ENCODE data around the genes RBBP6 and KDM8.

GRCh38 chr16:23504013-23504458 lies 6.3 kb downstream of the GGA2 start:
- RRBS, result no CpG with 5 or more reads among the region's 7 CpGs

DNA sequence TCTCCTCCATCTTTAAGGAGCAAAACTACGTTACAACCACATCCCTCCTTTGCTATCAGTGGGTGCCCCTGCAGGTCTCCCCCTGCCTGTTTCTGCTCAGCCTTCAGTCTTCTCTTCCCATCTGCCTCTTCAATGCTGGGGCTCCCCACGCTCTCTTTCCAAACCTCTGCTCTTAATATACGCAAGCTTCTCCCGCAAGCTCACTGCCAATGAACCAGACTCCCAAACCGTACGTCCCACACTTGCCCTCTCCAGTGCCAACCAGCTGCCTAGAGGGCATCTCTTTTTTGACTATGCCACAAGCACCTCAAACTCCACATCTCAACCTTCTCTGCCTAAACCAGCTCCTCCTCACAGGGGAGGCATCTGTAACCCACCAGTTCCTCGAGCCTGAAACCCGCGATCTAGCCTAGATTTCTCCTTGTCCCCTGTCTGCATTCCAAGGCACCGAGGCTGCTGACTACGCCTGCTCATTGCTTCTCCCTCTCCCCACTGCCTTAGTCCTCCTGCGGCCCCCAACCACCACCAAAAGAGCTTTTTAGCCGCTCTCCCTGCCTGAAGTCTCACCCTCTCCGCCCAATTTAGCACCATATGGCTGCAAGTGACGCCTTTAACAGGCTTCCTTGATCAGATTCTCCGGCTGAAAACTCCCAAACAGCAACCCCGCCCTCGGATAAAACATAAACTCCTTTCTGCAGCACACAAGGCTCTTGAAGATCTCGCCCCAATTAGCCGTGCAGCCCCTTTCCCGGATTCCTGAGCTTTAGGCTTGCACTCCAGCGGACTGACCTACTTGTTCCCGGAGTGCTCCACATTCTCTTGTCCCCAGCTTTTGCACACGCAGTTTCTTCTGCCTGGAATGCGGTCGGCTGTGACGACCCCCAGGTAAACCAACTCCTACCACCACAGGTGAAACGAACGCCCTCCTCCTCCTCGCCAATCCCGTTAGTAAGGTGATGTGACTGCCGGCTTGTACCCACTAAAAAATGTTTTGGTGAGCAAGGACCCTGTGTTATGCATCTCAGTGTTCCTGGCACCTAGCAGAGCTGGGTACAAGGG lies 1.5 kb downstream of the GGA2 start:
- RRBS, result 0% methylated on average over 3 of the region's 32 CpGs

- RRBS, result no CpG with 5 or more reads among the region's 10 CpGs
Observed at GRCh38 chr16:23570664-23571676, 13.4 kb downstream of the UBFD1 start.

DNA sequence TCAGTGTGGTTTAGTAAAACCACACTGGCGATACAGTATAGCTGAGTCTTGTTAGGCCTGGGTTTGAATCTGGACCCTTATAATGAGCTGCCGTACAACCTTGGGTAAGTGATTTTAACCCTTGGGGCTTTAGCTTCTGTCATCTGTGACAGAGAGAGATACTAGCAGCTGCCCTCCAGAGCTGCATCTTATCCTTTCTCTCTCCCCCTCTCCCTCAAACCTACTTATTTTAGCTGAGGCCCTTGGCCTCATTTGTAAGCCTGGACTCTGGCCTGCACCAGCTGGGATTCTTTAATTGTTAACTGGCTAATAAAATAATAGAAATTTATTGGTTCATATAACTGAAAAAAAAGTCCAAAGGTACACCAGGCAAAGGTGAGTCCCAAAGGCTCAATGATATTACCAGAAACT lies 9.8 kb downstream of the CHP2 start:
- RRBS, result no CpG with 5 or more reads among the region's 2 CpGs

DNA sequence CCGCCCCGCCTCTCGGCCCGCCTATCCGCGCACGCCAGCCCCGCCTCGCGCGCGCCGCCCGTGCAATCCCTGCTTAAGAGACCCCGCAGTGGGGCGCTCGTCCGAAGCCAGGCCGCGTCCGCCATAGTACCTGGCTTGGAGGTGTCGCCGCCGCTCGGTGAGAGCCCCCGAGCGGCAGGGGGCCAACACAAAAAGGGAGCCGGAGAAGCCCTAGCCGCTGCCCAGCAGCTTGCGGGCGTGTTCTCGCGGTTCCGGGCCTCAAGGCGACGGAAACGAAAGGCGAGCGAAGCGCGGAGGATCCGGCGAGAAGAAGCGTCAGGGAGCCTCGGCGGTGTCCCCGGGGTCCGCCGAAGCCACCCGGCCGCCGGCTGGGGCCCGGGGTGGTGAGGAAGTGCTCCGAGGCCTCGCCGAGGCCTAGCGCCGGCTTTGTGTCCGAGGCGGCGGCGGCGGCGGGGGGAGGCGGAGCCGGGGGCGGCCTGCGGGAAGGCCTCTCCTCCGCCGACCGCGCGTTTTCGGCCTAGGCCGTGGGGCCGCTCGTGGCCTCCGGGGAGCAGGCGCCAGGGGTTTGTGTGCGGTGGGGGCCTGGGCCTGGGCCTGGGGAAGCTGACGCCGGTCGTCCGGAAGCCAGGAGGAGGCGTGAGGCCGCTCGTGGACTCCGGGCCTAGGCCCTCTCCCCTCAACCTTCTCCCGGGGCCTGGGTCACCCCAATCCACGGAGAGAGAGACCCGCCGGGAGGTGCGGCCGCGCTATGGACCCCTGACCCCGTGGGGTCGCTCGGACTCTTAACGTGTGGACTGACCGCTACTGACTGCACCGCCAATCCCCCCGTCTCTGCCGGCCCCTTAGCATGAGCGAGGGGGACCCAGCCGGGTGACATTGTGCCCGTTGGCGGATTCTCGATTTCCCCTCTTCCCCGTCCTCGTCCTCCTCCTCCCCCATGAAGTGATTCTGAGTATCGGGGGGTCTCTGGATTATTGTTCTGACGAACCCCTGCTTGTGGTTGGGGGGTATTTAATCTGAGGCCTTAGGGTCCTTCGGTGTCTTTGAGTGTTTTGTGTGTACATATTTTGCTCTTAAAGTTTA lies at the start of gene RBBP6:
Gene RBBP6 (plus strand): TSS at position 86 of the 1,083 bp plus-strand sequence.
- RRBS, result under 1% methylated on average over 45 of the region's 113 CpGs

GRCh38 chr16:24802129-24803112 lies 43.3 kb upstream of the SLC5A11 start:
- RRBS, result no CpG with 5 or more reads among the region's 11 CpGs

- RRBS, result no CpG with 5 or more reads among the region's 18 CpGs
Observed at GRCh38 chr16:24930807-24931526, 84.2 kb downstream of the ARHGAP17 start.

DNA sequence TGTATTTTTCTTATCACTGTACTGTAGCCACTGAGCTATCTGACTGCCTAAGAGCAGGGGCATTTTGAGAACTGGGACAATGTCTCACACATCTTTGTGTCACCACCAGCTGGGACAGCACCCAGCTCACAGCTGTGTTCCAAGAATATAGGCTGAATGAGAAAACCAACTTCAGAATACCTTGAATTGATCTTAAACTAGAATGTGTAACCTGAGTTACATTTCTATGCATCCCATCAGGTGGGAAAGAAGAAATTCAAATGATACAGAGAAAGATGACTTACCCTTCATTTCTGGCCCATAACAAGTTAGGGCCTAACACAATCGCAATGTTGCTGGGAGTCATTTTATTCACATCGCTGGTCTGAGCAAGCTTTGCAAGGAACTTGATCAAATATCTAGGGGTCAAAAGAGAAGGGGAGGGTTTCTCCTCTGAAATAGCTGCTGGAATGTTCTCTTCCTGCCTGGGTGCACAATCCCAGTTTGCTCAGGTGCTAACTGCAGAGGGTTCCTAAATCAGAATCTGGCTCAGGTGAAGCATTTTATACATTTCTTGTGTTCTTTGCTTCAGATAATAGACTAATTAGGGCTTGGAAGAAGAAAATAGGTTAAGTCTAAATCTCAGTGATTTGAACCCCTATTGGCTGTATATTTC lies 67.8 kb downstream of the ARHGAP17 start:
- RRBS, result no CpG with 5 or more reads among the region's 2 CpGs

DNA sequence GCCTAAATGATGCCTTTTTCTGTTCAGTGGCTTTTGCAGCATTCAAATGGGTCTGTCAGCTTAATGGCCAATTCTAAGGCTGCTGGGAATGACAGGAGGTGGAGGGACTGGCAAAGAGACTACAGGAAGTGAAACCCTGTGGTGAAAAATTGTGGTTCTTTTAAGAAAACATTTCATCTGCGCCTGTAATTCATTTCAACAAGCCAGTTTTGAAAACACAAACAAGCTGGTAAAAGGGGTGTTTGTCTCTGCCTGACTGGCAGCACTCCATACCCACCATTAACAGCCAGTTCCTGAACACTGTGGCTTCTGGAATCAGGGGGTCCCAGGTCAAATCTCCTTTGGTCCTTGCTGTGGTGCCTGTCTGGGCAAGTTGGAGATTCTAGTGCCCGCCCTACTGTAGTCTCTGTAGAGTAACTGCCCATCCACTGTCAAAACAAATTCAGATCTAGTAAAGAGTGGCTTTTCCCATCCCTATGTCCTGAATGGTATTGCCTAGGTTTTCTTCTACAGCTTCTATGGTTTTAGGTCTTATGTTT lies 3.5 kb upstream of the KDM8 start:
- RRBS, result no CpG with 5 or more reads among the region's 2 CpGs

DNA sequence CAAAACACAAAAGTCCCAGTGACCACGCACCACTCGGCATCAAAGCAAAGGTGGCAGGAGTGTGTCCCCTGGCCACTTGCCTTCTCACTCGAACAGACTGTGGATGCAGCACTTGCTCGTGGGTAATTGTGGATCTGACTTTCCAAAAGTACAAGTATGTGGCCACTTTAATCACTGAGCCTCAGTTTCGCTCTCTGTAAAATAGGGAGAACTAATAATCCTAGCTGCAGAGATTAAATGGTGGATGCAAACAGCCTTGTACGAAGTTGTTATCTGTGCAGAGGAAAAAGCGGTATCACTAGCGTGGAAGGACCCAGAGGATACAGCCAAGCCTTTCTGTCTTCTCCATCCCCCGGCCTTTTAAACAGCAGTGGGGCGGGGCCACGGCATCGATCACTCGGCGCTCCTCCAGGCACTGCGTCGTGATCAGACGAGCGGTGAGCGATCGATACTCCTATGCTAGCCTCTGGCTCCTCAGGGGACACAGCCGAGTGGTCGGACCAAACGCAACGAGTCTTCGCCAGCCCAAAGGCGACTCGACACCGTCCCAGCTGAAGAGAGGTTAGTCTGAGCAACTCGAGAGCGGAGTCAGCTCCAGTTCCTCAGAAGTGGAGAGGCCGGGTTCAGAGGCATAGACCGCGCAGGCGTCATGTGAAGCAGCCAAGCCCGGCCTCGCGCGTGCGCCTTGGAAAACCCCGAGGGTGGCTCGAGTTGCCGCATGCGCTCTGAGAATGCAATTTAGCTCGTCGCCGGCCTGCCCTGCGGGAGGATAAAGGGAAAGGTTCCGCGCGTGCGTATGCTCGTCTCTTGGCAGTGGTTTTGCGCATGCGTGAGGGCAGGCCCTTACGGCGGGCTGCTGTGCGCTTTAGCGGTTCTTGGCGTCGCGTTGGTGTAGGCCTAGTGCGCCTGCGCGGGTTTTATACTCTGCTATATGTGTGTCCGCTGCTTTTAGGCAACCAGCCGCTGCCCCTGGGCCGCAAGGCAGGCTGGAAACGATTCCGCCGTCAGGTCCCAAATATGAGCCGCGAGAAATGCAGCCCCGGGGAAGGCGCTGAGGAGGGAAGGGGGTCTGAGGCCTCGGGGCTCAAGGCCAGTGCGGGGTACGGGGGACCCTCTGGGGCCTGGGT lies at the start of gene KDM8:
Gene KDM8 (plus strand): TSS at position 451 of the 1,127 bp plus-strand sequence.
- RRBS, result 2% methylated on average over 17 of the region's 77 CpGs

GRCh38 chr16:27216918-27217796 lies 13.8 kb downstream of the KDM8 start:
- RRBS, result no CpG with 5 or more reads among the region's 17 CpGs

- RRBS, result no CpG with 5 or more reads among the region's 18 CpGs
Observed at GRCh38 chr16:27221889-27222665, 18.8 kb downstream of the KDM8 start.

GRCh38 chr16:27329867-27331194 lies 16.6 kb downstream of the IL4R start:
- RRBS, result no CpG with 5 or more reads among the region's 11 CpGs

GRCh38 chr16:27342815-27343363 lies 29.1 kb downstream of the IL4R start:
- RRBS, result no CpG with 5 or more reads among the region's 11 CpGs

DNA sequence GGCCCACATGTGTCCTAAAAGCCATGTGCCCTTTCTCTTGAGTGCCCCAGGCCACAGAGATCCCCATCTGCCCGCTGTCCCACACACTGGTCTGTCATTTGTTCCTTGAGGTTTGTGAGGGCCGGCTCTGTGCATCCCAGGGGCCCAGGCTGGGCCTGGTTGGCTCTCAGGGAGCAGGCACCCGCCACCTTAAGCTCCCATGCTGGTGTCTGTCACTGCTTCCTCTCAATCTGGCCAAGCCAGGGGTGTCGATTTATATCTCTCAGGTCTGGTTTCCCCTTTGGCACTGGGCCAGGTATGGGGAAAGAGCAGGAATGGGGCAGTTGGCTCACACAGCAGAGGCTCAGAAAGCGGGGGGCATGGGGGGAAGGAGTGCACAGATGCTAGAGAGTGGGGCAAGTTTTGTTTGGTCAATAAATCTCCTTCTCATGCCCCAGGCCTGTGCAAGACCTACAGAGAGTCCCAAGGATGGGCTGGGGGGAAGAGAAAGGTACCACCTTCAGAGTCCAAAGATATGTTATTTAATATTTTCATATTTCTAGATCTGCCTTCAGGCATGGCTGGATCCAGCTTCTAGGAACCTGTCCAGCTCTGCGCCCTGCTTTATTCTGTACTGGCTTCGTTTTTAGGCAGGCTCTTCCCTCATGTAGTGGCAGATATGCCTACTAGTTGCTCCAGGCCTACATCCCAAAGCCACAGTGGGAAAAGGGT lies 34.3 kb downstream of the IL4R start:
- RRBS, result no CpG with 5 or more reads among the region's 7 CpGs

DNA sequence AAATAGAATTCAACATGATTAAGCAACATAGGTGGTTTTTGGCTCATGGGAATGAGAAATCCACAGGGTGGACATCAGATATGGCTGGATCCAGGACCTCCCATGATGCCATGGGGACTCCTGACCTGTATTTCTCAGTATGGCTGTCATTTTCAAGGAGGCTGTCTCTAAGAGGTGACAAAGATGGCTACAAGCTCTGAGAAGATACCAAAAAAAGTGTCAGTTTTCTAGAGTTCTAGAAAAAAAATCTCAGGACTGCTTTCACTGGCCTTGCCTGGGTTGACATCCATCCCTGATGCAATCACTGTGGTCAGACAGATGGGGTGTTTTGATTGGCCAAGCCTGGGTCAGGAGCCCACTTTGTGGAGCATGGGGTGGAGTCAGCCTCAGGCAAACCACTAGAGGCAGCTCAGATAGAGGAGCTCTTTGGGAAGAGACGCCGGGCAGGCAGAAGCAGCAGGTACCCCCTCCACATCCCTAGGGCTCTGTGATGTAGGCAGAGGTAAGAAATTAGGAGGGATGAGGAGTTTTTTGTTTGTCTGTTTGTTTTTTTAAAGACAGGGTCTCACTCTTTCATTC lies 25.0 kb downstream of the IL21R start:
- RRBS, result no CpG with 5 or more reads among the region's 2 CpGs

DNA sequence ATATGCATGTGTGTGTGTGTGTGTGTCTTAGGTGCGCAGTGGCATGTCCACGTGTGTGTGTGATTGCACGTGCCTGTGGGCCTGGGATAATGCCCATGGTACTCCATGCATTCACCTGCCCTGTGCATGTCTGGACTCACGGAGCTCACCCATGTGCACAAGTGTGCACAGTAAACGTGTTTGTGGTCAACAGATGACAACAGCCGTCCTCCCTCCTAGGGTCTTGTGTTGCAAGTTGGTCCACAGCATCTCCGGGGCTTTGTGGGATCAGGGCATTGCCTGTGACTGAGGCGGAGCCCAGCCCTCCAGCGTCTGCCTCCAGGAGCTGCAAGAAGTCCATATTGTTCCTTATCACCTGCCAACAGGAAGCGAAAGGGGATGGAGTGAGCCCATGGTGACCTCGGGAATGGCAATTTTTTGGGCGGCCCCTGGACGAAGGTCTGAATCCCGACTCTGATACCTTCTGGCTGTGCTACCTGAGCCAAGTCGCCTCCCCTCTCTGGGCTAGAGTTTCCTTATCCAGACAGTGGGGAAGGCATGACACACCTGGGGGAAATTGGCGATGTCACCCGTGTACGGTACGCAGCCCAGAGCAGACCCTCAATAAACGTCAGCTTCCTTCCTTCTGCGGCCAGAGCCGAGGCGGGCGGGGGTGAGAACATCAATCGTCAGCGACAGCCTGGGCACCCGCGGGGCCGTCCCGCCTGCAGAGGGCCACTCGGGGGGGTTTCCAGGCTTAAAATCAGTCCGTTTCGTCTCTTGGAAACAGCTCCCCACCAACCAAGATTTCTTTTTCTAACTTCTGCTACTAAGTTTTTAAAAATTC lies 47.7 kb downstream of the IL21R start:
- RRBS, result no CpG with 5 or more reads among the region's 33 CpGs

DNA sequence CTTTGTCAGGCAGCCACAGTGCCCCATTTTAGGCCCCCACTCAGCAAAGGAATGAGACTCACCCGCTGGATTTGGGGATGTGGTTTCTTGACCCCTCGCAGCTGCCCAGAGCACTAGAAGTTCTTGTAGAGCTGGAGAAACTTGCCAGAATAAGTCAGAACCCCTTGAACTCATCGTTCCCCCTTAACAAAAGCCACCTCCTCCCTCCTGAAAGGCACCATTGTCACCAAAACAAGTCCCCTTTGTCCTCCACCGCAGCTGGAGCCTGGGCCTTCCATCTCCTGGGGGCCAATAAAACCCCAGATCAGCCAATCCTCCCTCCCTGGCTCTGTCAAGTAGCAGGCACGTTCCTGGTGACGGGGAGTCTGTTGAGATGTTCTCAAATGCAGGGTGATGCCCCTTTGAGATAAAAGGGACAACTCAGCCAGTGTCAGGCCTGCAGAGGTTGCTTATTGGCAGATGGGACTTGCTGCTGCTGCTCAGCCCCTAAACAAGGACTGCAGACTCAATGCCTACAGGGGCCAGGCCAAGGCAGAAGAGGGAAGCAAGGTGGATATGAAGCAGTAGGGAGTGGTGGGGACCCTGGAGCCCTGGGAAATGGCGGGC lies 168.8 kb downstream of the KATNIP start:
- RRBS, result no CpG with 5 or more reads among the region's 7 CpGs

DNA sequence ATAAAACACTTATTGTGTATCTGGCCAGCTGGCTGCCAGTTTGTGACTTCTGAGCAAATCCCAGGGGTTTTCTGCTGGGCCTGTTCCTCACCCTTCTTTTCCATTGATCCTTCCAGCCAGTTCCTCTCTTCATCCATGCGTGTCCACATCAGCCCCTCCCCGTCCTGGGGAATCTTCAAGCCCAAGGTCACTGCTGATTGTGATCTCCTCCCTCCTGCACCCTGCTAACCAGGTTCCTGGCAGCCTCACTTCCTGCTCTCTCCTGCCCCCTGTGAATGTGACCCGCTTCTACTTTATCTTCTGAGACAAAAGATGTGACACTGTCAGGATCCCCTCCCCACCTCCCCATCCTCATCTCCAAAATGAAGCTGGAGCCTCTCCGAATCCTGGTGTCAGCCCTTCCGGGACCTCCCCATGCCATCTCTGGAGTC lies 204.9 kb downstream of the KATNIP start:
- RRBS, result no CpG with 5 or more reads among the region's 5 CpGs

DNA sequence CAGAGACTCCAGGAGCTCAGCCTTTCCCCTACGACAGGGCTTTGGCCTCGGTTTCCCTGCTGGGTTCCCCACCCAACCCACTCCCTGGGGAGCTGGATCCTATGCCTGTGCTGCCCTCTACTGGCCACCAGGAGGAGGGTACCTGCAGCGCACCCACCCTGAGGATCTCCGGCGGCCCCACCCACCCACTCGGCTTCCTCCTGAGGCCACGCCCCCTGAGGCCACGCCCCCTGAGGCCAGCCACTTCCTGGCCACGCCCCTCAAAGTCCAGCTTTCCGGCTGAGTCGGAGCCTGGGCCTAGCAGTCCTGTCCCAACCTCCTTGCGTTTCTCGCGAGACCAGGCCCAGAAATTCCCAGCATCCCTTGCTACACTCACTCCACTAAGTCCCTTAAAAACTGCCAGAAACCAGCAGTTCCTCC lies 195.9 kb downstream of the GSG1L start:
- RRBS, result no CpG with 5 or more reads among the region's 14 CpGs

All from renal cortical epithelial cell (primary cell).